Liver (tissue), 9 donors: ENCODE results near the genes XPO1, PELI1 and LGALSL.

DNA sequence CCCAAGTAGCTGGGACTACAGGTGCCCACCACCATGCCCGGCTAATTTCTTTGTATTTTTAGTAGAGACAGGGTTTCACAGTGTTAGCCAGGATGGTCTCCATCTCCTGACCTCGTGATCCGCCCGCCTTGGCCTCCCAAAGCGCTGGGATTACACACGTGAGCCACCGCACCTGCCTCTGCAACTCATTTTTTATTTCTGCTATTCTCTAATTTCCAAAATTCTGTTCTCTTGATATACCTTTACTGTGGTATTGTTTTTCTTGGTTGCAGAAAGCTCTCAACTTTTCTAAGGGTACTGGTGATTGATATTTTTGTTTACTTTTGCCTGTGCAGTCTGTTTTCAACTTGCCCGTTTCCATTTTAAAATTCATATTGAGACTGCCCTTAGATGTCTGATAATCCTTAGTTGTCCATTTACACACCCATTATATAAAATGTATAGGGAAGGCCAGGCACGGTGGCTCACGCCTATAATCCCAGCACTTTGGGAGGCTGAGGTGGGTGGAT, 5.7 kb upstream of the USP34 start:
- PRO-cap, 5 experiments = no peak in any of the 5 experiments
- RAMPAGE, long total RNA, 2 experiments = no peak in any of the 2 experiments
- RRBS = no CpG with 5 or more reads among the region's 10 CpGs

DNA sequence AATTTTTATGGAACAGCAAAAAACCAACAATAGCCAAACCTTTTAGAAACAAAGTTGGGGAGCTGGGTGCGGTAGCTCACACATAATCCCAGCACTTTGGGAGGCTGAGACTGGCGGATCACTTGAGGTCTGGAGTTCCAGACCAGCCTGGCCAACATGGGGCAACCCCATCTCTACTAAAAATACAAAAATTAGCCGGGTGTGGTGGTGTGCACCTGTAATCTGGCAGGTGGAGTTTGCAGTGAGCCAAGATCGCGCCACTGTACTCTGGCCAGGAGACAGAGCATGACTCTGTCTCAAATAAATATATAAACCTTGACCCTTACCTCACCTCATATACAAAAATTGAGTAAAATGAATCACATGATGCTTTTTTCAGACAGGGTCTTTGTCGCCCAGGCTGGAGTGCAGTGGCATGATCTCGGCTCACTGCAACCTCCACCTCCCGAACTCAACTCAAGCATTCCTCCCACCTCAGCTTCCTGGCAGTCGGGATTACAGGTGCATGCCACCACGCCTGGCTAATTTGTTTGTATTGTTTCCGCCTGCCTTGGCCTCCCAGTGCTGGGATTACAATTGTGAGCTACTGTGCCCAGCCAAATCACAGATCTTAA, 25.3 kb downstream of the XPO1 start:
- PRO-cap, 5 experiments = no peak in any of the 5 experiments
- RAMPAGE, long total RNA, 2 experiments = no peak in any of the 2 experiments
- RRBS = no CpG with 5 or more reads among the region's 11 CpGs

GRCh38 chr2:61533710-61534059, 4.5 kb downstream of the XPO1 start:
- PRO-cap, 5 experiments = no peak in any of the 5 experiments
- RAMPAGE, long total RNA, 2 experiments = no peak in any of the 2 experiments
- RRBS = no CpG with 5 or more reads among the region's 1 CpG

DNA sequence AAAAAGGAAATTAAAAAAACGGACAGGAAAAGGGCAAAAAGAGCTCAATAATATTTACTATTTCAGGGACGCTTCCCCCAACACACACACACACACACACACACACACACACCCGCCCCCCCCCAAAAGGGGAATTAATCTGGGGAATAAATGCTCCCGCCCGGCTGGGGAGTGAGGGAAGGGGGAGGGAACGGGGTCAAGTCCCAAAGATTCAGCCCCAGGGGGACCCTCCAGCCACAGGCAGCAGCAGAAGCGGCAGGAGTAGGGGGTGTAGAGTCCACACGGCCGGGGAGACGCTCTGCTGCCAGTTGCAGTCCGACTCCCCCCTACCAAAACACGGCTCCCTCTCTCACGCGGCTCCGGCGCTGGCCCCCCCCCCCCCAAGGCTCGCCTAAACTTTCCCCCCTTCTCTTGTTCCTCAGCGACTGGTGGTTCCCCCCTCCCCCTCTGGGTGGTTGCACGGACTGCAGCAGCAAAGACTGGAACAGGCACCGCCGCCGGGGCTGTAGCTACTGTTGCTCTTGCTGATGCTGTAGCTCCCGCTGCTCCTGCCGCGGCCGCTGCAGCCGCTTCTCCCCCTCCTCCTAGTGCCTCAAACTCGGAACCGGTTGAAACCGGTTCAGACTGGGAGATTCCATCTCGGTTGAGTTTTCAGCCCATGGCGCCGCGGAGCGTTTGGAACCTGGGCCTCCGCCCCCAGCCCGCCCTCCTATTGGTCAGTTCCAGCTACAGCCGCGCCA, at the start of gene XPO1:
XPO1 (minus strand) TSS at position 684 of the 740 bp plus-strand sequence.
- PRO-cap, 5 experiments = peak in 5 of 5 experiments; most common plus-strand start position 175 of the sequence (in 1); most common minus-strand start position 586 of the sequence (in 5)
- RAMPAGE, long total RNA, 2 experiments = no peak in any of the 2 experiments
- RRBS = 2% methylated on average over 10 of the region's 39 CpGs

DNA sequence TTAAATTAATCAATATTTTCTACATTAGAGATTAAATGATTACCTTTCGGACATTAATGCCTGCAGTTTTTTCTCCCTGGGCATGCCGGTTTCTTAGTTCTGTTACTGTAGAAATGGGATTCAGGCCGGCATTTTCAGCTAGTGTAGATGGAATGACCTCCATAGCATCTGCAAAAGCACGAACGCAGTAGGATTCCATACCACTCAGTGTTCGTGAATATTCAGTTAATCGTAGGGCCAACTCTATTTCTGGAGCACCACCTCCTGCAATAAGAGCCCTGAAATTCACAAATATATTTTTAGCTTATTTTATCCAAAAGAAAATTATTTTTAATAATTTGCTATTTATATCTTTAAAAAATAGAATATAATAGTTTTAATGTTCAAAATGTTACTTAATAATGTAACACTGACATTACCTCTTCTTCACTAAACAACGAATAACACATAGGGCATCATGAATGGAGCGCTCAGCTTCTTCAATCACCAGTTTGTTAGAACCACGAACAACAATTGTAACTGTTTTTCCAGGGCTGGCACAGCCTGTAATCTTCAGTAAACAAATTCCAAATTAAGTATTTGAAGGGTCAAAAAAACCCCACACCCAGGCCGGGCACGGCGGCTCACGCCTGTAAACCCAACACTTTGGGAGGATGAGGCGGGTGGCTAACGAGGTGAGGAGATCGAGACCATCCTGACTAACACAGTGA, 16.3 kb downstream of the CCT4 start:
- PRO-cap, 5 experiments = no peak in any of the 5 experiments
- RAMPAGE, long total RNA, 2 experiments = no peak in any of the 2 experiments
- RRBS = no CpG with 5 or more reads among the region's 17 CpGs

DNA sequence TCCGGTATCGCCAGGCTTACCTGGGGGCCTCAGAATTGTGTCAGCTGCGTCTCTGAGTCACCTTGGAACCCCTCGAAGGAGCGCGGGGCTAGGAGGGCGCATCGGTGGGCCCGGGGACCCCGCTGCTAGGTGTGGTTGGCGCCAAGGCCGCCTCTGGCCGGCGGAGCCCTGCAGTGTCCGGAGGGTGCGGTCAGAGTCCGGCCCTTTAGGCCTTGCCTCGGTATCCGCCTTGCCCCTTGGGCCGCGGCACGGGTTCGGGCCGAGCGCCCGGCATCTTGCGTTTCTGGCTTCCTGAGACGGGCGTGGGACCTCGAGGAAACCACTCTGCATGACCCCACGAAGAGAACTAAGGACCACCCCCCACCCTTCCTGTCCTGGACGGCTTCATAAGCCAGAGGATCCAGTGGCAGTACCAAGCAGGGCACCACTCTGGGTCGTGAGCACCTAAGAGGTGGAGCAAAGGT, 764 bp upstream of the B3GNT2 start:
- PRO-cap, 5 experiments = no peak in any of the 5 experiments
- RAMPAGE, long total RNA, 2 experiments = no peak in any of the 2 experiments
- RRBS = 38% methylated on average over 21 of the region's 33 CpGs

GRCh38 chr2:62208708-62209756, 13.1 kb downstream of the B3GNT2 start:
- PRO-cap, 5 experiments = no peak in any of the 5 experiments
- RAMPAGE, long total RNA, 2 experiments = no peak in any of the 2 experiments
- RRBS = no CpG with 5 or more reads among the region's 13 CpGs

DNA sequence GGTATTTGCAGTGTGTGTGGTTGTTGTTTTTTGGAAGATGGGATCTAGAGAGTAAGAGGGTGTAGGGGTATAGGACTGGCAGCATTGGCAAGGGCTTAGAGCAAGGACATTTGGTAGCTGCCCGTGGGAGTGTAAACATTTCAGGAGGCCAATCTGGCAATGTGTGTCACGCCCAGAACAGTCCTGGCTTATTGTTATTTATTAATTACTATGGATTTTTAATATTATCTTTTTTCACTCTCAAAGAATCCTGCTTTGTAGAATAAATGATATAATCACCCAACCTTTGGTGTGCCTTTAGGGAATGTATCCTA, 90.4 kb downstream of the TMEM17 start:
- PRO-cap, 5 experiments = peak in 2 of 5 experiments; most common minus-strand start position 86 of the sequence (in 2)
- RAMPAGE, long total RNA, 2 experiments = no peak in any of the 2 experiments
- RRBS = no CpG with 5 or more reads among the region's 2 CpGs

GRCh38 chr2:62672498-62673106, 32.9 kb upstream of the EHBP1 start:
- PRO-cap, 5 experiments = no peak in any of the 5 experiments
- RAMPAGE, long total RNA, 2 experiments = no peak in any of the 2 experiments
- RRBS = no CpG with 5 or more reads among the region's 2 CpGs

DNA sequence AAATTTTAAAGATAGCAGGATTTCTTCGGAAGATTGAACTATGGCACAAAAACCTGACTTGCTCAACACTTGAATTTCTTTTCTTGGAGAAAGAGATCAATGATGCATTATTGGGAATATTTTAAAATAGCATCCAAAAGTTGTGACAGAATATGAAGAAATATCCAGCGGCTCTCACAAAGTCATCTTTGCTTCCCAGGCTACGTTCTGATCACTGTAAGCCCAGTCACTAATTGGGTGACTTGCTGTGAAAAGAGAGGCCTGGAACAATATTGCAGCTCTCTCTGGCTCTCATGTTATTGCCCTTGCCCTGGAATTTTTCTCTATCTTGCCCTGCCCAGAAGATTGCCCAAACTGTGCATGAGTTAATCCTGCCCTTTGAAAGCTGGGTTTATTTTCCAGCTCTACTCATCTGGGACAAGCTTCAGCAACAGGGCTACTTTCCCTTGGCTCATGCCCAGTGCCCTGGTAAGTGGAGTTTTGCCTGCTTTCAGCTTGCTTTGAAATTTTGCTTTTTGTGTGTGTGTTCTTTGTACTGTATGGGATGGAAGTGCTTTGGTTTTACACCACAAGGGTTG, 6.9 kb upstream of the EHBP1 start:
- PRO-cap, 5 experiments = peak in 5 of 5 experiments; most common plus-strand start position 411 of the sequence (in 5); most common minus-strand start position 271 of the sequence (in 2)
- RAMPAGE, long total RNA, 2 experiments = no peak in any of the 2 experiments
- RRBS = no CpG with 5 or more reads among the region's 3 CpGs

- PRO-cap, 5 experiments = no peak in any of the 5 experiments
- RAMPAGE, long total RNA, 2 experiments = no peak in any of the 2 experiments
- RRBS = no CpG with 5 or more reads among the region's 8 CpGs
These were observed 103.7 kb downstream of the WDPCP start for GRCh38 chr2:63484367-63485256.

DNA sequence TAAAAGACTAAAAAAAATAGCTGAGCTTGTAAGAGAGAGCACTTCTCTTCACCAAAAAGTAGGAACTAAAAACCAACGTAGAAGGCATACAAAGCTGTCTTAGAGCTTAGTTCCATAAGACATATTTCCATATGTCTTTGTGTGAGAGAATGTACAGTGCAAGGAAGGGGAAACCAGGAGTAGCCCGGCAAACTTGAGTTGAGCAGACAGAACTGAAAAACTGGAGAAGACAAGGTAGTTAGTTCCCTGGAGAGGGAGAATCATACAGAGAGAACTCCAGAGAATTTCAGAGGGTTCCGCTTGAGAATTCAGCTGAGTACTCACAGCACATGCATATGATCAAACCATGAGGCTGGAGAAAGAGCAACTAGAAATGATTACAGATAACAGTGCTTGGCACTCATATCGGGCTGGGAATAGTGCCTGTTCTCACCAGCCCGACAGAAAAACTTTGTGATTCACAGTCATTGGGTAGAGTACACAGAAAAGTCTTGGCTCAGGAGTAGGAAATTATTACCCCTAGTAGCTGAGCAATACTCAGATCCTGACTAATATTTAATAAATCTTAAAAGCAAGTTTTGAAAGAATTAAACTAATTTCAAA, 7.1 kb downstream of the WDPCP start:
- PRO-cap, 5 experiments = peak in 2 of 5 experiments; most common plus-strand start position 513 of the sequence (in 1); most common minus-strand start position 418 of the sequence (in 2)
- RAMPAGE, long total RNA, 2 experiments = no peak in any of the 2 experiments
- RRBS = no CpG with 5 or more reads among the region's 5 CpGs

GRCh38 chr2:63934297-63935025, 84.8 kb downstream of the VPS54 start:
- PRO-cap, 5 experiments = no peak in any of the 5 experiments
- RAMPAGE, long total RNA, 2 experiments = no peak in any of the 2 experiments
- RRBS = no CpG with 5 or more reads among the region's 4 CpGs

DNA sequence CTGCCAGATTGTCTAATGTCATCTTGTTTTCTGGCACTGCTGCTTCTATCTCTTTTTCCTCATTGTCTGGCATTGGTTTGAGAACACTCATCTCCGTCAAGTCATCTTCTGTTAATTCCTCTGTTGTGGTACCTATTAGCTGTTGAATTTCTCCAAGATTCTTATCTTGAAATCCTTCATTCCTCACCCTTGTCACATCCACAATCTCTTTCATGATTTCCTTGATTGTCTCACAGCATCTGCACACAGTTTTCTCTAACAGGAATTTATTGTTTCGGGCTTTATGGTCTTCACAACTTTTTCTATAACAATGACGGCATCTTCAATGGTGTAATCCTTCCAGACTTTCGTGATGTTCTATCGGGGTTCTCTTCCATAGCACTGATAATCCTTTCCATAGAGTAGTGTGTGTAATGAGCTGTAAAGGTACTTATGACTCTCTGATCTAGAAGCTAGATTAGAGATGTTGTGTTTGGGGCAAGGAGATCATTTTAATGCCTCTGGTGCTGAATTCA, 69.2 kb downstream of the VPS54 start:
- PRO-cap, 5 experiments = no peak in any of the 5 experiments
- RAMPAGE, long total RNA, 2 experiments = no peak in any of the 2 experiments
- RRBS = no CpG with 5 or more reads among the region's 5 CpGs

DNA sequence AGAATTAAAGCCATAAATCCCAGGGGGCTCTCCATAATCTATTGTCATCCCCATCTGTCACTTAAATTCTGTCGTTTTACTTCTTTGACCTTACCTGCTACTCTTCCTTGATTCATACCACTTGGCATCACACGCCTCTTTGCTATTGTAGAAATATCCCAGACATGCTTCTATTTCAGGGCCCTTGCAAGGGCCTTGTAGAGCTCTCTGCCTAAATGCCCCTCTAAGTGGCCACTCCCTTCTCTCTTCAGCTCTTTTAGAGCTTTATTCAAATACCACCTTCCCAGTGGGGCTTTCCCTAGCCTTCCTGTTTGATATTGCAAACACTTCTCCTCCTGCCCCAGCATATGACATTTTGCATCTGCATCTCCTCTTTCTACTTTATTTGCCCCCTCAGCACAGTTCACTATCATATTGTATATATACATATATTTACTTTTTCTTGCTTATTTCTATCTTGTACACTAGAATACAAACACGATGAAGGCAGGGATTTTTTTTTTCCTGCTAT, 54.0 kb downstream of the PELI1 start:
- PRO-cap, 5 experiments = no peak in any of the 5 experiments
- RAMPAGE, long total RNA, 2 experiments = no peak in any of the 2 experiments
- RRBS = no CpG with 5 or more reads among the region's 3 CpGs

- PRO-cap, 5 experiments = no peak in any of the 5 experiments
- RAMPAGE, long total RNA, 2 experiments = no peak in any of the 2 experiments
- RRBS = no CpG with 5 or more reads among the region's 1 CpG
These were observed 6.7 kb downstream of the PELI1 start for GRCh38 chr2:64137553-64137832.

DNA sequence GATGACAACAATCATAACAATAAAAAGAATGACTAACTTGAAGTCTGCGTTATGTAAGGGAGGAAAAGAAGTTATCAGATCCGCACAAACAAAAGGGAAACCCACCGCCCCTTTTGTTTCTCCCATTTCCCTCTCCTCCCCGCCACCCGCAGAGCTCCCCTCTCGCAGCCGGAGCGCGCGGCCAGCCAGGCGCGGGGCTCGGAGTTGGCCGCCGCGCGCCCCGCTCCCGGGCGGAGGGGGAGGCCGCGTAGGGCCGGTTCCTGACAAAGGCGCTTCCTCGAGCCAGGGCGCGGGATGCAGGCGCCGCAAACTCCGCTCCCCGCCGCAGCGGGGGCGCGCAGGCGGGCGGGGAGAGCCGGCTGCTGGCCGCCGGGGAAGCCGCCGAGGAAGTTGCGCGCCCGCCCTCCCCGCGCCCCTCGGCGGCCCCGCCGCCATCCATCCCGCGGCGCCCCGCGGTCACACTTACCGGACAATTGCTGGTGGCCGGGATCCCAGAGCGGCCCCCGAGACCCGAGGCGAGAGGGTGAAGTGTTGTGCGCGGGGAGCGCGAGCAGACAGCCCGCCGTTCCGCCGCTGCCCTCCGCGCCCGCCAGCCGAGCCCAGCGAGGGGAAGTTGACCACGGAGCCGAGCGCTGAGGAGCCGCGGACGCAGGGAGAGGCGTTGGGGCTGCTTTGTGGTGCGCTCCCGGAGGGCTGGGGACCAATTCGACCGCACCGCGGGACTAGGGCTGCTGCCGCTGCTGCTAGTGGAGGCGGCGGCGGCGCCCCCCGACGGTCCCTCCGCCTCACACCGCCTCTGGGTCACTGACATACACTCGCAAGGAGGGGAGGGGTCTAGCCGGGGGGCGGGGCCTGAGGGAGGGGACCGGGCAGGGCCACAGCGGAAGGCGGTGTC, at the start of gene PELI1:
PELI1 (minus strand) TSS at position 806 of the 895 bp plus-strand sequence.
- PRO-cap, 5 experiments = peak in 5 of 5 experiments; most common minus-strand start position 806 of the sequence (in 3)
- RAMPAGE, long total RNA, 2 experiments = no peak in any of the 2 experiments
- RRBS = under 1% methylated on average over 39 of the region's 103 CpGs

DNA sequence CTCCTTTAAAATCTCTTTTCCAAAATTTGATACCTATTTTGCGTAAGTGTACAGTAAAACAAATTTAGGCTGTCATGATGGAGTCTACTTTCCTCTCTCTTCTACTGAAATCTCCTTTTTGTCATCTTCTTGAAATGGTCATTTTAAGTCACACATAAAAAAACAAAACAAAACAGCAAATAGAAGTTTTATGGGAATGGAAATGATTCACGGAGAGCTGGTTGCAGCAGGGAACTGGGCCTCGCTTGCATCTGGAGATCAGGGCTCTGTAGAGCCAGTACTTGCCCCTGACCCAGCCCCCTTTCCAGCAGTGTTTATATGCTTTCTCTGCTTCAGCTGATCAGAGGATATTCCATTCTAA, 59.2 kb upstream of the PELI1 start:
- PRO-cap, 5 experiments = no peak in any of the 5 experiments
- RAMPAGE, long total RNA, 2 experiments = no peak in any of the 2 experiments
- RRBS = no CpG with 5 or more reads among the region's 3 CpGs

- PRO-cap, 5 experiments = peak in 5 of 5 experiments; most common plus-strand start chr2:64454481 (in 3); most common minus-strand start chr2:64454344 (in 5)
- RAMPAGE, long total RNA, 2 experiments = no peak in any of the 2 experiments
- RRBS = 2% methylated on average over 41 of the region's 118 CpGs
These were observed at the start of gene LGALSL for GRCh38 chr2:64453830-64454783. TSS of gene LGALSL (plus strand) at chr2:64454162.

DNA sequence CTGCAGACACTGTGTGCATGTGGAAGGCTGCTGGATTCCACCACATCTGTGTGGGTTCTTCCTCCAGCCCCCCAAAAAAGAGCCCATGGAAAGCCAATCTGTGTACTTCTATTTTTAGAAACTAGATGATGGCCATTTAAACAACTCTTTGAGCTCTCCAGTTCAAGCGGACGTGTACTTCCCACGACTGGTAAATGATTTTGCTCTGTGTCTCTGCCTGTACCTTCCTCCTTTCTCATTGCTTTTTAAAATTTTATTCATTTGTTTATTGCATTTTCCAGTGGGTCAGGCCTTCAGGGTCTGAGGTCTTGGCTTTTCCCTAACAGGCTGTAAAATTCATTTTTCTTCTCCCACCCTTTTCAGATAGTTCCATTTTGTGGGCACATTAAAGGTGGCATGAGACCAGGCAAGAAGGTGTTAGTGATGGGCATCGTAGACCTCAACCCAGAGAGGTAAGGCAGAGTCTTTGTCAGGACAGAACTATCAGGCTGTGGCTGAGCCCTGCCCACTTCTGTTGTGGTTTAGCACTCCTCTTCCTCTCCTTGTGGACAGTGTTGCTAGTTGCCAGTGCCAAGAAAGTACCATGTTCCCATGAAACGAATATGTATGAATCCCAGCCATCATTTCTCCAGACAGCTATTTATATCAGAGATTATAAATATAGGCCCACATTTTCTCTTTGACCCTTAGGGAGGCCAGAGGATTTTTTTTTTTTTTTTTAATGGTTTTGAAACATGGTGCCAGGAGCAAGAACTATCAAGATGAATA, 1.4 kb downstream of the LGALSL start:
- PRO-cap, 5 experiments = no peak in any of the 5 experiments
- RAMPAGE, long total RNA, 2 experiments = no peak in any of the 2 experiments
- RRBS = no CpG with 5 or more reads among the region's 5 CpGs